Body of pancreas (tissue), 2 donors: ENCODE data around the genes ANKH and CDH6.

DNA sequence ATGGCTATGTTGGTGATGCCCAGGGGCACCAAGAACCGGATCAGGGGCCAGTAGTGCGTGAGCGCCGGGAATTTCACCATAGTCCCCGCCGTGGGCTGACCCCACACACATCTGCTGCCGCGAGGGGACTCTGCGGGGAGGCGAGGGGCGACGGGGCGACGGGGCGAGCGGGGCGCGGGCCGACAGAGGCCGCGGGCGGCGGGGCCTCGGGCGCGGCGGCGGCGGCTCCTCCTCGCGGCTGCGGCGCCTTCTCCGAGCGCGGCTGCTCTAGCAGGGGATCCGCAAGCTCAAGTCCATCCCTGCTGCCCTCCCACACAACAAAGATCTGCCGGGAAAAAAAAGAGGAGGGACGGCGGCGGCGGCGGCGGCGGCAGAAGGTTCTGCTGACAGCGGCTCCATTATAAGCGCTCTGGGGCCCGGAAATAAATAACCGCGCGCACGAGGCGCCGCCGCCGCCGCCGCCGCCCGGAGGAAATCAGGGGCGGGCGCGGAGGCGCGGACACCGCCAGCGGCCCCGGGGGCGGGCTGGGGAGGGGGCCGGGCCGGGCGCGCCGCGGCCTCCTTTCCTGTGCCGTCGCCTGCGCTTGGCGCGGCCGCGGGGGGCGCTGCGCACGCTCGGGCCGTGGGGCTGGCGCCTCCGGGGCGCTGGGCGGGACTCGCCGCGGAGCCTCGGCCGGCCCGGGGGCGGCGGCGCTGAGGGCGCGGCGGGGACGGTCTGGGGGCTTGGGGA, at the start of gene ANKH:
ANKH (minus strand) TSS at position 411 of the 730 bp plus-strand sequence.
- PRO-cap: bidirectional peak, plus-strand start at position 373 of the sequence, minus-strand start at position 264 of the sequence; bidirectional peak, plus-strand start at position 652 of the sequence, minus-strand start at position 477 of the sequence
- RAMPAGE, long total RNA, 2 experiments: no peak in any of the 2 experiments

- PRO-cap: no peak
- RAMPAGE, long total RNA, 2 experiments: no peak in any of the 2 experiments
Observed at GRCh38 chr5:15706229-15706931, 206.4 kb downstream of the FBXL7 start.

DNA sequence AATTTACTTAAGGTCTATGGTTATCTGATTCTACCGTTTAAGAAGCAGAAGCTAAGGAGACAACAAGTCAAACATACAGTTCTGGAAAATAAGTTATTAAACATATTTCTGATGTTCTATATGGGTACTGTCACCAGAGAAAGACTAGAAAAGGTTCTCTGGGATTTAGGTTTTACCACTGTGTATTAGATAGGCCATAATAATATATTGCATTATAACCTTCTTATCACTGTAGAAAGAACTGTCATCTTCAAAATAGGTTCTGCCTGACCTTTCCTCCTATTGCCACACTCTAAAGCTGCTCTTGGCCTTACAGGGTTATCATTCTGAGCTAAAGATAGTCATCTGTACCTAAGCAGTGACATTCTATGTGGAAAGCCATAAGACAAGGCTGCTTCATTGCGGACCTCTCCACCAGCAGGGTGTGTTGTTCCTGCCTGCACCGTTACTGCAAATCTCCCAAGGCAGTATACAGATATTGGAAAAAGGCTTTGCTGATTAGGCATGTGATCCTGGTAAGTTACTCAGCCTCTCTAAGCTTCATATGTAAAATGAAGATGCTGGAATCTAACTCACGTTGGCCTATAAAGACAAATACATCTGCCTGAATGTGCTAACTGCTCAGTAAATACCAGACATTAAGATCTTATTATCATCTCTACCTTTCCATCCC, 8.2 kb downstream of the ZNF622 start:
- PRO-cap: no peak
- RAMPAGE, long total RNA, 2 experiments: no peak in any of the 2 experiments

- PRO-cap: no peak
- RAMPAGE, long total RNA, 2 experiments: no peak in any of the 2 experiments
Observed at GRCh38 chr5:16537937-16538438, 72.4 kb upstream of the ZNF622 start.

GRCh38 chr5:17217963-17219088, 895 bp downstream of the BASP1 start:
- PRO-cap: no peak
- RAMPAGE, long total RNA, 2 experiments: no peak in any of the 2 experiments

- PRO-cap: no peak
- RAMPAGE, long total RNA, 2 experiments: no peak in any of the 2 experiments
Observed at GRCh38 chr5:17228201-17228590, 10.8 kb downstream of the BASP1 start.

DNA sequence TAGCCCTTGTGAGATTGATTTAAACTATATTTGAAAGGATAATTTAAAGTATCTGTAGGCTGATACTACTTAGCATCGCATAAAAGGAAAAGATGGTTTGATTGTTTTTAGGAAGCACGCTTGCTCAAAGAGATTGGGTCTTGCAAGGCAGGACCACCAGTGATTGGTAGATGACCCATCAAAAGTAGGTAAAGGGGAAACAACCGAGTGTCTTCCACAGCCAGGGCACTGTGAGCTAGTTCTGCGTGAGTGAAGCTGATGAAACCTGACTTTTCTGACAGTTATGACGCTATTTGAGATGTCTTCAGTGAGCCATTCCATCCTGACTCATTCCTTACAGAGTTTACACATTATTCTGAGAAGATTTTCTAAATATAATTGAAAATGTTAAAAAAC, 49.6 kb downstream of the BASP1 start:
- PRO-cap: no peak
- RAMPAGE, long total RNA, 2 experiments: no peak in any of the 2 experiments

DNA sequence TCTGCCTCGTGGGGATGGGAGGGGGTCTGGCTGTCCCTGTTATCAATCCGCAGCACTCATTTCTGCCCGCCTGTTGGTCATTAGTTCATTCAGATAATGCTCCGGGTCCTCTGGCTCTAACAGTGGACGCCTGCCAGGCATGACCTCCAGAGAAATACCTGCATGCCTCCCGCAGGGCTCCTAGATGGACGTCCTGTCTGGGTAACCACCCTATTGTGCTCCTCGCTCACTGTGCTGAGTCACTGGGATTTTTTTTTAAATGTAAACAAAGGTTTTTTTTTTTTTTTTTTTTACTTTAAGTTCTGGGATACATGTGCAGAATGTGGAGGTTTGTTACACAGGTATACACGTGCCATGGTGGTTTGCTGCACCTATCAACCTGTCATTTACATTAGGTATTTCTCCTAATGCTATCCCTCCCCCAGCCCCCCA, 116.4 kb downstream of the H3Y2 start:
- PRO-cap: no peak
- RAMPAGE, long total RNA, 2 experiments: no peak in any of the 2 experiments

DNA sequence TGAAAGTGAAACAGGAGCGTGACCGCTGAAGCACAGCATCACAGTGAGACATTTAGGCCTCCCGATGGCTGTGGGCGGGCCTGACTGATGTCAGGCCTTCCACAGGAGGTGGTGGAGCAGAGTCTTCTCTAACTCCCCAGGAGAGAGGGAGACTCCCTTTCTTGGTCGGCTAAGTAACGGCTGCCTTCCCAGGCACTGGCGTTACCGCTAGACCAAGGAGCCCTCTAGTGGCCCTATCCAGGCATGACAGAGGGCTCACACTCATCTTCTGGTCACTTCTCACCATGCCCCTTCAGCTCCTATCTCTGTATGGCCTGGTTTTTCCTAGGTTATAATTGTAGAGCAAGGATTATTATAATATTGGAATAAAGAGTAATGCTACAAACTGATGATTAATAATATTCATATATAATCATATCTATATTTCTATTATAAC, 1042.9 kb upstream of the H3Y1 start:
- PRO-cap: no peak
- RAMPAGE, long total RNA, 2 experiments: no peak in any of the 2 experiments

- PRO-cap: unidirectional peak, minus-strand start at chr5:19184247
- RAMPAGE, long total RNA, 2 experiments: no peak in any of the 2 experiments
Observed at GRCh38 chr5:19184132-19184420, 803.9 kb downstream of the CDH18 start.

DNA sequence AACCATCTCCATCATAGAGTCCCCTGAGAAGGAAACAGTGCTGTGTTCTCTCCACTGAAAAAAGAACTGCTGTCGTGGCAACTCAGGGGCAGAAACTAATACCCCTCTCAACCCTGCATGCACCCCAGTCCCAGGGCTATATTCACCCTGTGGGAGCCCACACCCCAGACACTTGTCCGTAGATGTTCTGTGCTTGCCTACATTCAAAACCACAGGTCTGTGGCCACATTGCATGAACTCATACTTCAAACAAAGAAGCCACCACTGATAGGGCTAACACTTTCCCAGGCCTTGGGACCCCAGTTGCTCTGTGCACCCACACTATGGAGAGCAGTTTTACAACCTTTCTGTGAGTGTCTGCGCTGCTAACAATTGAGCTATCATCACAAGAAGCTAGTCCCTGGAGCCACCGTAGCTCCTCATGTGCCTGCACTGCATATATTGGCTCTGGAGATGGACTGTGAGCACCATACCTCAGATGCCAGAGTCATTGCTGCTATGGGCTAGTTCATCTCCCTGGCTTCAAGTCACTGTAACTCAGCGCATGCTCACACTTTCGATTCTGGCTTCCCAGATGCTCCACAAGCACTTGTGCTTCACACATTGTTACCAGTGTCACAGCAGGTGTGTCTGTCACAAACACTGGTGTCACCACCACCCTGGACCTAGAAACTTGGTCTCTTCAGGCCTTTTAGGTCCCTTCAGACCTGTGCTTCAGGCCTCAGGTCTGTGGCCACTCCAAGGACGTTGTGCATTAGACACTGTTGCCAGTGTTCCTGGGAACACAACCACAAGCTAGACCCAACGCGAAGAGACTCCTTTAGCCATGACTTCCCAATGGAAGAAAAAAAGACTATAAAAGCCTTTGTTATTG, 1319.4 kb downstream of the CDH12 start:
- PRO-cap: no peak
- RAMPAGE, long total RNA, 2 experiments: start-site peak on the plus strand in 1 of 2 experiments, centred at position 186 of the sequence, 5 reads per replicate

DNA sequence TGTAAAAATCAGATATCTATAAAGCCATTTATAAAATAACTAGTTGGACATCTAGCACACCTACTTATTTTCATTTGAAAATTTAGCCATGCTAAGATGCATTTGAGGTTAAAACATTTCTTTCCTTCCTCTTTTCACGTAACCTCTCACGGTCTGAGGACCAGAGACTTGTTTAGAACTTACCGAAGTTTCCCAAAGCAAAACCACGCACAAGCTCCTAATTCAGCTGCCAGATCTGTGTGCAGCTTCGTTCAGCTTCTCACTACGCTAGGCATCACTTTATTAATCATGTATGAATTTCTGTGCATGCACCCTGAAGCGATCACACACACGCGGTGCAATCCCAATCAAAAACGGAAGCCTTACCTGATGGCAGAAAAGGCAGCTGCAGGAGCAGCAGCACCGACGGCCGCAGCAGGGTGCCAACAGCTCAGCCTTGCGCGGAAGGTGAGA, 426 bp downstream of the CDH12 start:
- PRO-cap: no peak
- RAMPAGE, long total RNA, 2 experiments: no peak in any of the 2 experiments

DNA sequence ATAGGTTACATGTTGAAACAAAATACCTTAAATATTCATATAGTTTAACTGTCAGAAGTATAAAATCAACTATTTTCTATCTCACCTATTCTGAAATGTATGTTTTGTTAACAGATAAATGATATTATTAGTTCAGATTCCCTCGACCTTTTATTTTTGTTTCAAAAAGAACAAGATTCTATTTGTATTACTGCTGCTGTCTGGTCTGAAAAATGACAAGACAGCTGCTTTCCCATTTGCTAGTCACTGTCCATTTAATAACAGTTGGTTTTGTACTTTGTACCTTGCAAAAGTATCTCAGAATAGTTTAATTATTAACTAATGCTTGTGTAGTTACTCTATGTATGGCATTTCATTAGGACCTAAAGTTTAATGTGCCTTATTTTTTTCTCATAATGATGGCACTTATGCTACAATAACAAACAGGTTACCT, 134.4 kb downstream of the CDH10 start:
- PRO-cap: no peak
- RAMPAGE, long total RNA, 2 experiments: no peak in any of the 2 experiments

DNA sequence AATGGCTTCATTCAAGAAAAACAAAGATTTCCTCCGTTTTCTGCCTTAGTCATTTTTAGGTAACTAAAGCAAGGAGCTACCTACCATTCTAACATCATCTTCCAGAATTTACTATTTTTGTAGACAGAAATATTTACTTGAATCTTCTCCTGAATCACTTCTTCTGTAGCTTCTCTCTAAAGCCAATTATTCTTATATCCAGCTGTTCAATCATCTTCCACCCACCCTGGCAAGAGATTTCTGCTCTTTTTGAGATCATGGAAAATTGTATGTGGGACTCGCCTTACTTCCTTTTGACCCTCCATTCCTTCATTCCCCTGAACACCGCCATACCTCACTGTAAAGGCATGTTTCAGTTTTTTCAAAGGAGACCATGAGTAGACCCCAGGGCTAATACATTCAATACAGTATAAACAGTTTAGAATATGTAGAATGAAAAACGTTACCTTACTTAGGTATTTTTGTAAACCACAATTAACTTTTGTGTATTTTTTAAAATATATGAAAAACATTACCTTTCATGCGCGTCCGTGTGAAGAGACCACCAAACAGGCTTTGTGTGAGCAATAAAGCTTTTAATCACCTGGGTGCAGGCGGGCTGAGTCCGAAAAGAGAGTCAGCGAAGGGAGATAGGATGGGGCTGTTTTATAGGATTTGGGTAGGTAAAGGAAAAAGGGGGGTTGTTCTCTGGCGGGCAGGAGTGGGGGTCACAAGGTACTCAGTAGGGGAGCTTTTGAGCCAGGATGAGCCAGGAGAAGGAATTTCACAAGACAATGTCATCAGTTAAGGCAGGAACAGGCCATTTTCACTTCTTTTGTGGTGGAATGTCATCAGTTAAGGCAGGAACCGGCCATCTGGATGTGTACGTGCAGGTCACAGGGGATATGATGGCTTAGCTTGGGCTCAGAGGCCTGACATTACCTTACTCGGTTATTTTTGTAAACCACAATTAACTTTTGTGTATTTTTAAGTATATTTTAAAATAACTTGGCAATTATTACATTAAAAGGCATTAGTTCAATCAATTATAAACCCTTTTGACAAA, 800.8 kb upstream of the CDH10 start:
- PRO-cap: no peak
- RAMPAGE, long total RNA, 2 experiments: no peak in any of the 2 experiments

DNA sequence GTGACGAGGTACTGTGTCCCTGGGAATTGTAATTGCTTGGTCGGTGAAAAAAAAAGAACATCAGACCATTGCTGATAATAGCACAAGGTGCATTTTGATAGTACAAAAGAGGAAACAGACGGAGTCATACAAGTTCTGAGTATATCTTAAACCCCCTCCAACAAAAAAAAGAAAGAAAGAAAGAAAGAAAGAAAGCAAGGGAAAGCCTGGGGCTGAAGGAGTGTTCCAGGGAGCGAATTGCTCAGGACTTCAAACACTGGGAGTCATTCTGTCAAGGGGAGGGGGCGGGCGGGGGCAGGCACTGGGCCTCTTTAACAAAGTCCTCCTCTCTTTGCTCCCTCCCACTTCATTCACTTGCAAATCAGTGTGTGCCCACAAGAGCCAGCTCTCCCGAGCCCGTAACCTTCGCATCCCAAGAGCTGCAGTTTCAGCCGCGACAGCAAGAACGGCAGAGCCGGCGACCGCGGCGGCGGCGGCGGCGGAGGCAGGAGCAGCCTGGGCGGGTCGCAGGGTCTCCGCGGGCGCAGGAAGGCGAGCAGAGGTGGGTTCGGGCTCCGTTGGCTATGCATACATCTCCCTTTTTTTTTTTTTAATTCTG, at the start of gene CDH6:
CDH6 (plus strand) TSS at position 341 of the 598 bp plus-strand sequence.
- PRO-cap: unidirectional peak, plus-strand start at position 442 of the sequence
- RAMPAGE, long total RNA, 2 experiments: start-site peak on the plus strand in 2 of 2 experiments, centred at positions 383 to 418 of the sequence, 9 to 15 reads per replicate

DNA sequence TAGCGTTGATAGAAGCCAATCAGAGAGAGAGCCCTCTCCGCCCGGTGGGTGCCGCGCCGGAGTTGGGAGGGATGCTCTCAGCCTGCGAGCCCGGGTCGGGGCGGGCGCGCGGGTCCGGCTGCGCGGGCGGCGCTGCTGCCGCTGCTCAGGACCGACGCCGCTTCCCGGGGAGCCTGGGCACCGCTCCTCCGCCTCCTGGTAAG, 359 bp downstream of the CDH6 start:
- PRO-cap: no peak
- RAMPAGE, long total RNA, 2 experiments: no peak in any of the 2 experiments

DNA sequence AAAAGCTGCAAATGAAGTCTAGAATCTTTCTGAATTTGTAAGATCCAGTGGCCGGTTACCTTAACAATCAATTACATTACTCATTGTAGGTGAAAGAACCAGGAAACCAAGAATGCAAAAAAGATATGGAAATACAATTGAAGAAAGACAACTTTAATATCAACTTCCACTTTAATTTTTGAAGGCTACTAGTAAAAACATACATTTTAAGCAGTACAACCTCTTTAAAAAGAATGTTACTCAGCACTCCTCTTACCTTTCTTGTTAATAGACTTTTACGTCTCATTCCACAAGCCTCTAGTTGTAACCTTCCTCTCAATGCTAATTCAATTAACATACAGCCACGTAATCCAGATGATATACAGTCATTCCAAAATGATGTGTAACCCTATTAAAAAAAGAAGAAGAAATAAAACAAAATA, 30.6 kb downstream of the GOLPH3 start:
- PRO-cap: no peak
- RAMPAGE, long total RNA, 2 experiments: no peak in any of the 2 experiments

- PRO-cap: unidirectional peak, plus-strand start at chr5:32221897
- RAMPAGE, long total RNA, 2 experiments: no peak in any of the 2 experiments
Observed at GRCh38 chr5:32221775-32222131, 47.6 kb upstream of the GOLPH3 start.

GRCh38 chr5:32630321-32631023, 45.1 kb downstream of the SUB1 start:
- PRO-cap: no peak
- RAMPAGE, long total RNA, 2 experiments: no peak in any of the 2 experiments

DNA sequence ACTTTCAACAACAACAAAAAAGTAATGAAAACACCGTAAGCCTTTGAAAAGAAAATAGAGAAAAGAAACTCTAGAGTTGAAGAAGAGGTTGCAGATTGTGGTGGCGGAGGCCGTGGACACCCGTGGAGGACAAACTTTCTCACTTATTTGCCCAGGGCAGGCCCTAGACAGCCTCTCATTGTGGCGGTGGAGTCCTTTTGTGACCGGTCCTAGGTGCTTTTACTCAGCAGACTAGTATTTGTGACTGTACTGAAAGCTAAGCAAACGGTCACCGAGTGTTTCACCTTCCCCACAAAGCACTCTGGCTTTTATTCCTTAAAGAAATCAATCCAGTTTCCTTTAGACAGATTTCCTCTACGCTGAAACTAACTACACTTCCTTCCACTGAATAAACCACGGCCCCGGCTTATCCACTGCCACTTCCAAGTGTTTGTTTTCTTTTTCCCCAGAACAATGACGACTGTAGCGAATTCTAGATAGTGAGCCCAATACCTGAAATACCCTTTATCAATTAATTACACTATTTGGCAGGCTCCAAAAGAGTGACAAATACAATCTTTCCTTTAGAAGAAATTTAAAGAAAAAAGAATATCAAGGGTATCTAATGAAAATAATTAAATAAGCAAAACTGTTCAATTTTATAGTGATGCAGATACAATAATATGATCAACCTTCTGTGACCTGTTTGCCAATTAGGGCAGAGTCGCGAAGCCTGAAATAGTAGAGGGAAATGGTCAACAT, 210.1 kb upstream of the TARS1 start:
- PRO-cap: no peak
- RAMPAGE, long total RNA, 2 experiments: no peak in any of the 2 experiments